Endometrial microvascular endothelial cells (primary cell): ENCODE measurements around a stretch of chr12.

- RAMPAGE, long total RNA = no peak
Measured at GRCh38 chr12:46269564-46270416, 947 bp upstream of the SLC38A1 start.

DNA sequence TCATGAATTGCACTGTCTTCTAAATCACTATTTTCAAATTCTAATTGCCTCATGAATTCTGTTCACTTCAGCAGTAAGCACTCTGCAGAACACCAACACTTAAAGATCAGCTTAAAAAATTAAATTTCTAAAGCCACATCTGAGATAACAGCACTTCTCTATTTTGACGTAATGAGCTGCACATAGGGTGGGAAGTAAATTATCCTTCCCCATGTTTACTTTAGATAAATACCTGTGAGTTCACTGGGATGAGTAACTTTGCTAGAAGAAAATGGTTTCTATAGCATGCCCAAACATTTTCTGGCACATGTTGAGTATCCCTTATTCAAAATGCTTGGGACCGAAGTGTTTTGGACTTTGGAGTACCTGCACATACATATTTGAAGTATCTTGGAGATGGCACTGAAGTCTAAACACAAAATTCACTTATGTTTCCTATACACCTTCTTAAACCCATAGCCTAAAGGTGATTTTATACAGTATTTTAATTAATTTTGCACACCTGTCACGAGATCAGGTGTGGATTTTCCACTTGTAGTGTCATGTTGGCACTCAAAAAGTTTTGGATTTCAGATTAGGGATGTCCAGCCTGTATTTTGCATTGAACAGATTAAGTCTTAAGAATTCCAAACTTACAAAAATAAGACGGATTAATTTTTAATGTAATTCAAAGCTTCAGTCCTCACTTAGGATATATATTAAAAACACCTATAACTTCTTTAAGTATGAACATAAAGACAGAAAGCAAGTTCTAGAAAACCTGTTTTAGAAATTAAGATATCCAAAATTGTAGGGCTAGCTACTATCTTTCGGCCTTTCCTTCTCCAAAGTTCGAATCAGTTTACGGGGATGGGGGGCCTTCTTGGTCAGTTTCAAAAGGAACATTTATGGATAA, 6.5 kb downstream of the SLC38A2 start:
- RAMPAGE, long total RNA = no peak

GRCh38 chr12:46374785-46375223, 2.2 kb upstream of the SLC38A2 start:
- RAMPAGE, long total RNA = no peak

DNA sequence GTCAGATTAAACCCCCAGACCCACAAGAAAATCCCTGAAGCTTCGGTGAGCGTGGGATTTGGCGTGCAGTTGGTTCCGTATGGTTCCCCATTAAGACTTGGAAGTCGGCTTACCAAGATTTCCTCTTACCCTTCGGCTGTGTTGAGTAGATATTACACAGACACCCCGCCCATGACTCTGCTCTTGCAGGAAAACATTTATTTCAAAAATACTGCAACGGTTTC, 11.5 kb upstream of the SLC38A2 start:
- RAMPAGE, long total RNA = no peak

DNA sequence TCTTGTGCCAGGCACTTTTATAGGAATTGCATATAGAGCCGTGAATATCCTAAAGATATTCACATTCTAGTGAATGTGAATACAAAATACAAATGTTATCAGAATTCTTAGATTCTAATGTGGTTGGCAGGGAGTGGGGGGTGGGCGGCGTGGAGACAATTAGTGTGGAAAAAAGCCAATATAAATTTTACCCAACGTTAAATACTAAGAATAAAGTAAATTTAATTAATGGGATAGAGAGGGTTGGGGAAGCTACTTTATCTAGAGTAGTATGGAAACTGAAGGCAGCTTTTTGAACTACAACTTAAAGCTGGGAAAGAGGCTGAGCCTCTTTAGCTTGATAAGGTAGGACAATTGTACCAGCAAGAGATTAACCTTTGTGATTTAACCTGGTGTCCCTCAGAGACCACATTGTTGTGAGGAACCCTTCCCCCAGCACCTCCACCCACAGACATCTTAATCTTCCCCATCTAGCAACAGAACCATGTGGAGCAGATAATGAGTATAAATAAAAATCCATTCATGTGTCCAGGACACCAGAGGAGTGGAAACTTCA, 33.6 kb upstream of the SLC38A2 start:
- RAMPAGE, long total RNA = no peak

DNA sequence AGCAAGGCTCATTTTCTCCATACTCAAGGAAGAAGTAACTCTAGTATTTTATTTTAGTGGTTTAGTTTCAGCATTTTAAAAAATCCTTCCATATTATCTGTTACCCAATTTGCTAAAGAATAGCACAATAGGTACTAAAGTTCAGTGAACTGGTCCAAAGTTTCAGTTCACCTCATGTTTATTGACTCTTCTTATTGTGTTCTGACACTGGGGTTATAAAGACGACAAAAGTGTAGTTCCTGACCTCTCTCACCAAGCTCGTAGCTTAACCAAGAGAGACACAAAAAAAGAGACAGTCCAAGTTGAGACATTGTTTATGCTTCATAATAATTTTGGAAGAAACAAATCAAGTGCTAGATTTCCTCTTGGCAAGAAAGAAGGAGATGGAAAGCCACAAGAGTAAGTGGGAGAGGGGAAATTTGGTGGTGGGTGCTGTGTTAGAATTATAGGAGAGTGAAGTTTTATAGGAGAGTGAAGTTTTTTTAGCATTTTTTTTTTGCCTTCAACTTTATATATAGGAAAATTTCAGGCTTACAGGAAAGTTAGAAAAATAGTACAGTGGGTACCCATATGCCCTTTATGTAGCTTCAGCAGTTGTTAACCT, 40.9 kb upstream of the SLC38A2 start:
- RAMPAGE, long total RNA = no peak

DNA sequence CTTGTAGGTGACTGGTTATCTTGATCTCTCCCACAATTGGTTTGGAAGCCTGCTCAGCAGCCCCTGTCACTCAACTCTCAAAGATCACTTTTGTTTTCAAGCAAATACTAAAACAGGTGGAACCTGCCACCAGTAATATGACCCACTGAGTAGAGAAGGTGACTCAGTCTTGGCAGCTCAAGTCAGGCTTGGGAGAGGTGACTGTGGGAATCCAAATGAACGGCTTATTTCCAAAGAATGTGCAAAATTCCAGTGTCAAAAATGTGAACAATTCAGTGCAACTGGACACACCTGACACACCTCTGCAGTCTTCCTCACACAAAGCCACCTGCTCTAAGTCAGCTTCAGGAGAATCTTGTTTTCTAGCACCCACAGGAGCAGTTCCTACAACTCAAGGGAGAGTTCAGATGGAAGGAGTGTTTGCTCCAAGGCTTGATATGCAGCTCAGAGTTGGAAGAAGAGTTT, 83.3 kb upstream of the SLC38A2 start:
- RAMPAGE, long total RNA = no peak

DNA sequence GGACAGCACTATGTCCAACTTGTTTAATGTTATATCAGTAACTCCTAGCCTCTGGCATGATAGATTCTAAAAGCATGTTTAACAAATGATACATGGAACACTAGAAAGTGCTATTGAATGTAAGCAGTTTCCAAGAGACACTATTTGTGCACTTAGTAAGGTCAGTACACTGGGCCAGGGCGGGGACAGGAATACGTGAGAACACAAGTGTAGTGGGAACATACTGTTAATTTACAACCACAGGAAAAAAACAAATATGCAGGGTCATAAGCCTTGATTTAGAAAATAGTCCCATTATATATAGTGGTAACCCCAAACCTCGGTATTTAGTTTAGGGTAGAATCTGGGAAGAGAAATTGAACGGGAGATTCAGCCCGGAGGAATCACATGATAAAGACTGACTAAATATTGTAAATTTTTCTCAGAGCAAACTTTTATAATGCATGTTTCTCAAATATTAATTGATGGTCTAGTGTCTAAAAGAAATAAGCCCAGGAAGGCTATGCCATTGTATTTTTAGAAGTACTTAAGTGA, 89.0 kb upstream of the SLC38A2 start:
- RAMPAGE, long total RNA = no peak

DNA sequence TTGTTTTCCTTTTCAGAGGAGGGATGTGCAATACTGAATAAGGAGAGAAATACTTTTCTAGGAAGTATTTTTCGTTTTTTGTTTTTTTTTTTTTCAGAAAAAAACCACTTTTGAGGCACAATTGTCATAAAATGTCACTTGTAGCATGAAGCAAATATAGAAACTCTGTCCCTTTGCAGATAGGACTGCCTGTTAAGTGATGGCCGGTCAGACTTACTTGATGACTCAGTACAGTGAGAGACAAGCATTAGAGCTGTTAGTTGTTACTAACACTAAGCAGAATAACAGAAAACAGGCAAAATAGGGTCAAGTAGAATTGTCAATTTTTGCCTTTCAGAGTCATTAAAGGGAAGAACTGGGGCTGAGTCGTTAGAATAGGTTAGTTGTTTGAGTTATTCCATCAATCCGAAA, 168.0 kb downstream of the SLC38A4 start:
- RAMPAGE, long total RNA = no peak

DNA sequence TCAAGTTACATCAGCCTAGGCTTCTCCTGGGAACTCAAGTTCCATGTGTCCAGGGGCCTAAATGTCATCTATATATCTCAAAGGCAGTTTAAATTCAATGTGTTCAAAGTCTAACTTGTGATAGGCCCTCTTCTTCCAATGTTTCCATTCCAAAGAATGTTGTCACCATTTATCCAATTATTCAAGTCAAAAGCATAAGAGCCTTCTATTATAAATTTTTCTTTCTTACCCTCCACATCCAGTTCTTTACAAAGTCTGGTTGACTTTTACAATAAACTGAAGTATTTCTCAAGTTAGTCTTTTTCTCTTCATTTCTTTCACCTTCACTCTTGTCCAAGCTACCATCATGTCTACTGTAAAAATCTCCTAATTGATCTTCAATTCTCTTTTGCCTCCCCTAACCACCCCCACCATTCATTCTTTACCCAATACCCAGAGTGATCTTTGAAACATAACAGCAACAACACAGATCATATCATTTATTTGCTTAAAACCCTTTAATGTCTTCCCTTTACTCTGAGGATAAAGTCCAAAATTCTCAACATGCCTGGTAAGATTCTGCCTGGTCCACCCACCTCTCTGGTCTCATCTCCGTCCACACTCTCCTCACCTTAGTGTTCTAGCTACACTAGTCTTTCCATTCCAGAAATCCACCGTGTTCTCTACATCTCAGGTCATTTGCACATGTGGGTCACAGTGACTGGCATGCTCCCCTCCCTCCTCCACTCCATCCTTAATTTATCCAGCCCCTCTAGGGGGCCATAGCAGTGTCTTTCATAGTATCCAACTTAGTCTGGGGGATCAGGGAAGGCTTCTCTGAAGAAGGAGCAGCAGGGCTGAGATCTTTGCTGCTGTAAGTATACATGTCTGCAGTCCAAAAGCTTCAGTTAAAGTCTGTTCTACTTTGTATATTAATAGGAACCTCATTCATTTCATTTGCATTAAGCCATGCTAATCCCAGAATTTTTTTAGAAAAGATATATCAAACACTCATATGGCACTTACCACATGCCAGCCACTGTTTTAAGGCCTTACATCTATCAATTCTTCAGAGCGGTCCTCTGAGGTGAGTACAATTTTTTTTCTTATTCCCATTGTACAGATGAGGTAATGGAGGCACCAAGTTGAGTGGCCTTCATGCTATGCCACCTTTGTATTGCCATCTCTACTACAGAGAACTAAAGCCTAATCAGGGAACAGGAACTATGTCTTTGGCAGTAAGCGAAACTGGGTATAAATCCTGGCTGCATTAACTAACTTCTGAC, 27.6 kb downstream of the SLC38A4 start:
- RAMPAGE, long total RNA = no peak

DNA sequence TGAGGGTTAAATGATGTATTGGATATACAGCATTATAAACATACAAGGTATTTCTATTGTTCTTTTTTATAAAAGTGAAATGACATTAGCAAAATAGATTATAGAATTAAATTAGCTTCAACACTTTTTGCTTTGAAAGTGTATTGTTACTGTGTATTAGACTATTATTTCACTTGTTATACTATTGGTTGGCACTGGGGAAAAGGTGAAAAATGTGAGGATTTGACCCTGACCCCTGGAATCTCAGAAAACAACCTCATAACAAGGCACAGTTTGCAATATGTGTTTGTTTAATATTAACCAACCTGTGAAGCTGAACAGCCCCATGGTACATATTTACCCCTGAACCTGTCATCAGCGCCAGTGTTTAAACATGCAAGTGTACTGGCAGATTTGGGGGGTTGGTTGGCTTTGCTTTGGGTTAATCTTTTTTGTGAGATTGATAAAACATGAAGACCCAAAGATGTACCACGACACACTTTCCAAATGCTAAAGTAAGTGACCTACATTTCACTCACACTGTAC, 11.7 kb downstream of the SLC38A4 start:
- RAMPAGE, long total RNA = no peak

- RAMPAGE, long total RNA = no peak
Measured at GRCh38 chr12:46964476-46964951, 114.9 kb upstream of the PCED1B start.

DNA sequence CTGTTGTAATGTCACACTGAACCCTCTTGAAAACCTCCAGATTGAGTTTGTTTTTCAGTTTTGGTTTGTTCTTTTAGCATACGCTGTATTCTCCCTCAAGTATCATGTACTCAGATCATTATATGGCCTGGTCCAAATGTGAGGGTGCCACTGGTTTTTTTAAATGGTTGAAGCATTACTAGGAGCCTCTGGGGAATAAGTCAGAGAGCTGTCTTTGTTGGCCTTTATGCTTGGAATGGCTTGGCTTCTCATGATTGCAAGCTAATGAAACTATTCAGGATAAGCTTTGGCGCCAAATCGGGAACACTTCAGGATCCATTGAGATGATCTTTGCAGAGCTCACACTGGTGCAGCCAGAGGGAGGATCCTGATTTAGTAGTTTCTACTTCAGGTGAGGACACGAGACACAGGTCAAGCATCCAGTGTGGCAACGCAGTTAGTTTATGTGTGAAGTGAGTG, 113.7 kb upstream of the PCED1B start:
- RAMPAGE, long total RNA = no peak

DNA sequence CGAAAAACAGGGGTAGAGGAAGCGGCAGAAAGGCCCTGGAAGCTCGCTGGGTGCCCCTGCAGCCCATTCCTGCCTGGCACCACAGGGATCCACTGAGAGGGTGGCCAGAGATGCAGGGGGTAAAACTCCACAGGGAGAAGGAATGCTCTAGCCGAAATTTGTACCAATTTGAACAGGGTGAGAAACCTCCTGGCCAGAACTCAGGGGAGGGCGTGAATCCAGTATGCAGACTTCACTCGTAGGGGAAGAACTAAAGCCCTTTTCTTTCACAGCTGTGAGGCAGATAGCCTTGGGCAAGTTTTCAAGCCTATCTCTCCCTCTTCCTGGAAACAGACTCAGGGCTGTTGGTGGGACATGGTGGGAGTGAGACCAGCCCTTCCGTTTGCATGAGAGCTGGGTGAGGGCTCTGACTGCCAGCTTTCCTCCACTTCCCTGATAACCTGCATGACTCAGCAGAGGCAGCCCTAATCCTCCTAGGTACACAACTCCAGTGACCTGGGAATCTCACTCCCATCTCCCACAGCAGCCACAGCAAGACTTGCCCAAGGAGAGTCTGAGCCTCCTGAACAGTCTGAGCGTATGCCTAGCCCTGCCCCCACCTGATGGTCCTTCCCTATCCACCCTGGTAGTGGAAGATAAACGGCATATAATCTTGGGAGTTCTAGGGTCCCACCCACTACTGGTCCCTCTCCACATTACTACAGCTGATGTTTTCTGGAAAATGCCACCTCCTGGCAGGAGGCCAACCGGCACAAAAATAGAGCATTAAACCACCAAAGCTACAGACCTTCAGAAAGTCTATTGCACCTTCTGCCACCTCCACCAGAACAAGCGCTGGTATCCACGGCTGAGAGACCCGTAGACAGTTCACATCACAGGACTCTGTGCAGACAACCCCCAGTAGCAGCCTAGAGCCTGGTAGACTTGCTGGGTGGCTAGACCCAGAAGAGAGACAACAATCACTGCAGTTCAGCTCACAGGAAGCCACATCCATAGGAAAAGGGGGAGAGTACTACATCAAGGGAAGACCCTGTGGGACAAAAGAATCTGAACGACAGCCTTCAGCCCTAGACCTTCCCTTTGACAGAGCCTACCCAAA, 170.2 kb upstream of the AMIGO2 start:
- RAMPAGE, long total RNA = no peak

GRCh38 chr12:47378058-47378598, 298.4 kb upstream of the AMIGO2 start:
- RAMPAGE, long total RNA = no peak

DNA sequence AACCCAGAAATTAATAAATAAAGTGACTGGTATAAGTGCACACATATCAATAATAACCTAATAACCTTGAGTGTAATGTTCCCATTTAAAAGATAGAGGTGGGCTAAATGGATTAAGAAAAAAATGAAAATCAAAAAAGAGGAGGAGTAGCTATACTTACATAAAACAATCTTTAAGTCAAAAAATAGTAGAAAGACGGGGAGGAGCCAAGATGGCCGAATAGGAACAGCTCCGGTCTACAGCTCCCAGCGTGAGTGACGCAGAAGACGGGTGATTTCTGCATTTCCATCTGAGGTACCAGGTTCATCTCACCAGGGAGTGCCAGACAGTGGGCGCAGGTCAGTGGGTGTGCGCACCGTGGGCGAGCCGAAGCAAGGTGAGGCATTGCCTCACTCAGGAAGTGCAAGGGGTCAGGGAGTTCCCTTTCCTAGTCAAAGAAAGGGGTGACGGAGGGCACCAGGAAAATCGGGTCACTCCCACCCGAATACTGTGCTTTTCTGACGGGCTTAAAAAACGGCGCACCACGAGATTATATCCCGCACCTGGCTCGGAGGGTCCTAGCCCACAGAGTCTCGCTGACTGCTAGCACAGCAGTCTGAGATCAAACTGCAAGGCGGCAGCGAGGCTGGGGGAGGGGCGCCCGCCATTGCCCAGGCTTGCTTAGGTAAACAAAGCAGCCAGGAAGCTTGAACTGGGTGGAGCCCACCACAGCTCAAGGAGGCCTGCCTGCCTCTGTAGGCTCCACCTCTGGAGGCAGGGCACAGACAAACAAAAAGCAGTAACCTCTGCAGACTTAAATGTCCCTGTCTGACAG, 278.9 kb downstream of the RPAP3 start:
- RAMPAGE, long total RNA = no peak

- RAMPAGE, long total RNA = no peak
Measured at GRCh38 chr12:47725775-47726395, 595 bp upstream of the ENDOU start.

DNA sequence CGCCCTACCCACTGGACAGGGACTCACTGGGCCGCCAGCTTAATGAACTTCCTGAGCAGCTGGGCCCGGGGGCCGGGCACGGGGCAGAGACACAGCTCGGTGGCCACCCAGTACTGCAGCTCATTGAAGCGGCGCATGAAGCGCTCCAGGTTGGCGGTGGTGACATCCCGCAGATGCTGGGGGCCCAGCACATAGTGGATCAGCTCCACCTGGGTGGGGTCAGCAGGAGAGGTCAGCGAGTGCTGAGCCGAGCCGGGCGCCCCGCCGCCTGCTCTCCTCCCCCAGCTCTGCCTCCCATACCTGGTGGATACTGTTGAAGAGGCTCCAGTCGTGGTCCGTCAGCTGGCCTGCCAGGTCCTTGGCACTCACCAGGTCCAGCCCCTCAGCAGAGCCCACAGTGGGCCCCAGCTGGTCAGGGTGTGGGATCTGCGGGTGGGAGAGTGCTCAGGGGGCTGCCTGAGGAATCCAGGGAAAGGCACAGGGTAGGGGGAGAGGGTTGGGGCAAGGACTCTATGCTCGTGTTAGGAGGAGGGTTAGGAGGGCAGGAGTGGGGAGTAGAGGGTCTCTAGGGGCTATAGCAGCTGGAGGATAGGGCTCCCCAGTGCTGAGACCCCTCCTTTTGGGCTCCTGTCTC, 15.4 kb upstream of the ENDOU start:
- RAMPAGE, long total RNA = no peak

DNA sequence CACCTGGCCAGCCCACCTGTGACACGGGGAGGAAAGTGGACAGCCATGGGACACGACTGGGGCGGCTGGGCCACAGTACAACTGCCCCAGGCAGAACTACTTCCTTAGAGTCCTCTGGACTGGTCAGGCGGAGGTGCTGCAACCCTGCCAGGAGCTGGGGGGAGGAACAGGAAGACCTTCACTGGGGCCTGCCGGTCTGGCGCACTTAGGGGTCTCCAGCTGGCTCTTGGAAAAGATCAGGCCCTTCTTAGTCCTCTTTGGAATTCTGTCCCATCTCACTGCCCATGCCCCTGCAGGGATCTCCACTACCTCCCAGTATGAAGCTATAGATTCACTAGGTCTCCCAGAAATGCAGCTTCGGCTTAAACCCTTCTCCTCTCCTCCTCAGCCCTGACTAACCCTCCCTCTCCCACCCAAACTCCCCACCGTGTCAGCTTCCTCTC, 596 bp downstream of the RAPGEF3 start:
- RAMPAGE, long total RNA = no peak

GRCh38 chr12:47762950-47763332, 4.3 kb upstream of the RAPGEF3 start:
- RAMPAGE, long total RNA = no peak